Prostate gland (tissue), 2 donors: ENCODE measurements around a stretch of chr7.

GRCh38 chr7:23018443-23019197, 4.7 kb upstream of the HYCC1 start:
- PRO-cap = no peak
- RAMPAGE, long total RNA, 2 experiments = no peak in any of the 2 experiments

DNA sequence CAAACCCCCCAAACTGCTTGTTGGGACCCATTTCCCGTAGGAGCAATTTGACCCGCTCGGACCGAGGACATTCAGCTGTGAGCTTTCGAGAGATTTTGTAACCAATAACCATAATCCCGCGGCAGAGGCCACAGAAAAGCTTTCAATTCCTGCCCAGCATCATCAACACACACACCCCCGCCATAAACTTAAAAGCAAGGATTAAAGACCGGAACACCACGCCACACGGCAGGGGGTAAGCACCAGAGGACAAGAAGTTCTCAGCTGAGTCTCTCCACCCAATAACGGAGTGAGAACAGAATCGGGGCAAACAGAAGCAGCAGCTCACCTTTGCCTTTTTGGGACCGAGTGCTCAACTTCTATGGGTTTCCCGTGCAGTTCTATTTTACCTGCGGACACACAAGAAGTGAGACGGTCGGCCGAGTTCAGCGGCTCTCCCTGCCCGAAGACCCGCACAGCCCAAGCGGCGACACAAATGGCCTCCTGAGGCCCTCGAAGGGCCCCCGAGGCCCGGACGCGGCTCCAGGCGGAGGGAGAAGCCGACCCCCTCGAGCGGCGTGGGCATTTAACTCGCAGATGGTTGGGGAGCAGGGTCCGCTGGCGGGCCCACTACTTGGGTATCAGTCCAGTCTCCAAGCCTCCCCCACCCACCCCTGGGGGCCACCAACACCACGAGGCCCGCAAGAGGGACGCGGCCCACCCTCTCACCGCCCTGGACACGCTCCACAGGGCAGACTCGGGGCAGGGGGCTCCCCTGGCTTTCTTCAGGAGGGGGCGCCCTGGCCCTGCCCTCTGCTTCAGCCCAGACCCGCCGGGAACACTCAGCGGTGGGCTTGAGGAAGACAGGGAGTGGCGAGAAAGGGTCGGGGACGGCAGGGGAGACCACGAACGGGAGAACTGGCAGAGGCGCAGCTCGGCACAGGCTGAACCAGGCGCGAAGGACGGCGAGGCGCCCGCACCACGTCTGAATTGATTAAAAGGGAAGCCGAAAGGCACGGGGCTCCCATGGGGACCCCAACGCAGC, 1.8 kb downstream of the IGF2BP3 start:
- PRO-cap = no peak
- RAMPAGE, long total RNA, 2 experiments = no peak in any of the 2 experiments

DNA sequence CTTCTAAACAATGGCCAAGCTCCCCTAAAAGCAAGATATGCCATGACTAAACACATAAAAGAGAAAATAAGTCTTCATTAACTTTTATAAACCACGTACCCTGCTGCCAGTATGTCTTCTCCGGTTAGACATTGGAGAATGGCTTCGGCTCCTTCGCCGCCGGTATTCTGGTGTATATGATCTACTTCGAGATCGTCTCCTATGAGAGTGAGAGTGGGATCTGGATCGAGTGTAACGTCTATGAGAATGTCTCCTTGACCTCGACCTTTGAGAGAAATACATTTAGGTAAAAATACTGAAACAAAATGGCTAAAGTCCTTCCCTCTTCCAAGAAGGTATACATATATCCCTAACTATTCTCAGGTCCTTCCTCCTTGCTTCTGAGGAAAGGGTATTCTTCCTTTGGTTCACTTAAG, 15.5 kb downstream of the TRA2A start:
- PRO-cap = no peak
- RAMPAGE, long total RNA, 2 experiments = no peak in any of the 2 experiments

- PRO-cap = no peak
- RAMPAGE, long total RNA, 2 experiments = no peak in any of the 2 experiments
Measured at GRCh38 chr7:23522550-23523348, 9.0 kb downstream of the TRA2A start.

DNA sequence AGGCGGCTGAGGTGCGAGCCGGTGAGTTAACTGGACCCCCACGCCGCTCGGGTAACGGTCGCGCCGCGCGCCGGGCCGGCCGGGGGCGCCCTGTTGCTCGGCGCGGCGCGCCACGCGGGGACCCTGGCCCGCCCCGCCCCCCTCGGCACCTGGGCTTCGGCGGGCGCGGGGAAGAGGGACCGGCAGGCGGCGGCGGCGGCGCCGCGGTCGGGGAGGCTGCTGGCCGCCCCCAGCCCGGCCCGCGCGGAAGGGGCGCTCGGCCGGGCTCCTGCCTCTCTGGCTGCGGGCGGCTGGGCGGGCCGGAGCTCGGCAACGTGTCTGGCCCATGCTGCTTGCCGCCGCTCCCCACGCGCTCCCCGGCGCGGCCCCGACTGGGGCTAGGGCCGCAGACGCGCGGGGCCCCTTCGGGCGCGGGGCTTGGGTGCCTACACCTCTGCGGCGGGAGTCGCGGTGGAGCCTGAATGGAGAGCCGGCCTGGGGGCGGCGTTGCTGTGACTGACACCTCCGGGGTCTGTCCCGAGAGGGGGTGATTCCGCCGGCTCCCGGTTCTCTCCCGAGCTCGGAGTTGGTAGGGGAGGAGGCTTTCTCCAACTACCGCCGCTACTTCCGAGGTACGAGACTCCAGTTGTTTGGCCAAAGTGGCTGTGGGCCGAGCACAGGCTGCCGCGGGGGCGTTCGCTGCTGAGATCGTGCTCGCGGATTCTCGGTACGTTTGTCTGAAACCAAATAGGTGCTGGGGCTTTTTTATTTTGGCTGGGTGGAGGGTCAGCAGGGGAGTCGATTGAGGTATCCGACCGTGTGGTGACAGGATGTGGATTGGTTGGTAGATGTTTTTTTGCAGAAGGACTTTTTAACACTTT, 551 bp downstream of the PALS2 start:
- PRO-cap = unidirectional peak, minus-strand start at position 718 of the sequence
- RAMPAGE, long total RNA, 2 experiments = no peak in any of the 2 experiments

DNA sequence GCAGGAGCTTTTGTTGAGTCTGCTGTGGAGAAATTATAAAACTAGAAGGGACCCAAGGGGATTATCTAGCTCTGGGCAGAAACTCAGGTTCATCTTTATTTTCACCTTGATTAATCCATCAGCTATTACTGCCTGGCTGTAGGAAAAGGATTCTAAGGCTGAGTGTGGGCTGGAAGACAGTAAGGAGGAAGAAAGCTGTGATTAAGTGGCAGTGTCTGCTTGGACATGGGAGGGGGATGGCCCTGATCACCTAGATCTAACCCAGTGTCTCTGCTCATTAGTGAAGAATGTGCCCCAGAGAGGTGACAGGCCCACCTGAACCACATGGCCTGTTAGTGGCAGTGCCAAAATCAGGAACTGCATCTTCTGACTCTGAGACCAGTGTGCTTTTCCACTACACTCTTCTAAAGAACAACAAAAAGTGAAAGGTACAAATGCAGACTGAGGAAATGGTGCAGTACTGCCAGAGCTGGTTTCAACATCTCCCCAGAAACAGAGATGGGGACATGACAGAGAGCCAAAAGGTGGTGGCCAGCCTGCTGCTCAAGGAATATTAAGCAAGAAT, 30.3 kb downstream of the GSDME start:
- PRO-cap = no peak
- RAMPAGE, long total RNA, 2 experiments = no peak in any of the 2 experiments

DNA sequence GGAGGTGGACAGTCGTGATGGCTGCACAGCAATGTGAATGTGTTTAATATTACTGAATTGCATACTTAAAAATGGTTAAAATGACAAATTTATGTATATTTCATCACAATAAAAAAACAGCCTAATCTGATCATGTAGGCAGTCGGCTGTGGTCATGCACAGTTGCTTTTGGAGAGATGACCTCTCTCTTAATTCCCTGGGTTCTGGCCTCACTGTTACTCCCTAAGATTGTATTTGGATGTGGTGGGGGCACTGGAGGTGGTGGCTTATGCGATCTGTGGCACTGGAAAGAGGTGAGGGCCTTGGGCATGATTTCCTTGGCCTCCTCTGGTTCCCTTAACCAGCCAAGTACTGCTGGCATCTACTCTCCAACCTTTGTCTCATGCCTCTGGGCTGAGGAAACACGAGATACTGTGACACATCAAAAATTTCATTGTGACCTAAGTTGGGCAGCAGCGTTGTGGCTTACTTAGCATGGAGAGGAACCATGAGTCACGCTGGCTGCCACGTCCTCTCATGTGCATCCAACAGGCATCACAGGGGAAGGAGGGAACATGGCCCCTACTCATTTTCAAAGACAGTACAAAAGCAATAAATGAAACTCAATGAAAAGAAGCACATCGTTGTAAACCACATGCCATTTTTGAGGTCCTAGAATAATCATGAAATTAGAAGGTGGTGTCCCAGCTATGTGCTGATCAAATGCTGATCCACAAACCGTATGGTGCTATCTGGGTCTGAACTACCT, 29.6 kb upstream of the GSDME start:
- PRO-cap = no peak
- RAMPAGE, long total RNA, 2 experiments = no peak in any of the 2 experiments

DNA sequence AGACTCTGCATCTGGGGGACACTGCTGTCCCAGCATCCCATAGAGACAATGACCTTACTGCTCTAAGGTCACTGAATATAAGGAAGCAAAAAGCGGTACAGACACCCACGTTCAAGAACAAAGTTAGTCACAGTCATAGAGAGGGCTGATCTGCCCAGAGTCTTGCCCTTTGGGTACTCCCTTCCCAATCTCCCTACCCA, 76.3 kb upstream of the GSDME start:
- PRO-cap = no peak
- RAMPAGE, long total RNA, 2 experiments = no peak in any of the 2 experiments

GRCh38 chr7:24895986-24896780, 83.8 kb downstream of the OSBPL3 start:
- PRO-cap = no peak
- RAMPAGE, long total RNA, 2 experiments = no peak in any of the 2 experiments

- PRO-cap = no peak
- RAMPAGE, long total RNA, 2 experiments = no peak in any of the 2 experiments
Measured at GRCh38 chr7:24922525-24922975, 57.4 kb downstream of the OSBPL3 start.

DNA sequence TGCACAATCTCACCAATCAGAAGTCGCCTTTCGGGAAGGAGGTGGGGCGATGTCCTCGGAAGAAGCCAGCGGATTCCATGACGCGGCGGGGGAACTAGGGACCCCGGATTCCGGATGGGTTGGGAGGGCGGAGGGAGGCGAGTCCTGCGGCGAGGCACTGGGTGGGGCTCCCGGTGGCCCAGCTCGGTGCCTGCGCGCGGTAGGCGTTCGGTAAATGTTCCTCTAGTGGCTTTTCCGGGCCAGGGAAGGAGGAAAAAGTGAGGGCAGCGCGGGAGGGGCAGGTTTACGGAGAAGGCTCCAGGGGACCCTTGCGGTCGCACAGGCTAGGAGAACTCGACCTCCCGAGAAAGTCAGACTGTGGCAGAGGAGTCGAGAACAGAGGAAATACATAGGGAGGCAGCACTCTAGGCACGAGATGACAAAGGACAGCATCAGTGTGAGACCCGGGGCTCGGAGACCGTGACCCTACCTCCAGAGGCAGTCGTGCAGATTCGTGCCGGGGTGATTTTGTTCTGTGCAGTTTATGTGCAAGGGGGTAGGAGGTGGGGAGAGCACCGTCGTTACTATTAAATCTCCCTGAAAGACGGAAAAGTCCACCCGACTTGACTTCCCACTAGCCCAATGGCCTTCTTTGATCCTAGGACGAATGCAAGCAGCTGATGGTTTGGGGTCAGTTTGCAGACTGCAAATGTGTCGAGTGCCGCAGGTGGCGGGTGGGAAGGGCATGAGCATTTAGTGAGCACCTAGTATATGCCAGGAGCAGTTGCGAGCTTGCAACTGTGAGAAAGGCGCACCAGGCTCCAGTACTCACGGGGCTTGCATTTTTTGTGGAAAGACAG, 534 bp upstream of the OSBPL3 start:
- PRO-cap = bidirectional peak, plus-strand start at position 122 of the sequence, minus-strand start outside the sequence
- RAMPAGE, long total RNA, 2 experiments = no peak in any of the 2 experiments

GRCh38 chr7:25114959-25116026, 9.8 kb downstream of the CYCS start:
- PRO-cap = no peak
- RAMPAGE, long total RNA, 2 experiments = no peak in any of the 2 experiments

DNA sequence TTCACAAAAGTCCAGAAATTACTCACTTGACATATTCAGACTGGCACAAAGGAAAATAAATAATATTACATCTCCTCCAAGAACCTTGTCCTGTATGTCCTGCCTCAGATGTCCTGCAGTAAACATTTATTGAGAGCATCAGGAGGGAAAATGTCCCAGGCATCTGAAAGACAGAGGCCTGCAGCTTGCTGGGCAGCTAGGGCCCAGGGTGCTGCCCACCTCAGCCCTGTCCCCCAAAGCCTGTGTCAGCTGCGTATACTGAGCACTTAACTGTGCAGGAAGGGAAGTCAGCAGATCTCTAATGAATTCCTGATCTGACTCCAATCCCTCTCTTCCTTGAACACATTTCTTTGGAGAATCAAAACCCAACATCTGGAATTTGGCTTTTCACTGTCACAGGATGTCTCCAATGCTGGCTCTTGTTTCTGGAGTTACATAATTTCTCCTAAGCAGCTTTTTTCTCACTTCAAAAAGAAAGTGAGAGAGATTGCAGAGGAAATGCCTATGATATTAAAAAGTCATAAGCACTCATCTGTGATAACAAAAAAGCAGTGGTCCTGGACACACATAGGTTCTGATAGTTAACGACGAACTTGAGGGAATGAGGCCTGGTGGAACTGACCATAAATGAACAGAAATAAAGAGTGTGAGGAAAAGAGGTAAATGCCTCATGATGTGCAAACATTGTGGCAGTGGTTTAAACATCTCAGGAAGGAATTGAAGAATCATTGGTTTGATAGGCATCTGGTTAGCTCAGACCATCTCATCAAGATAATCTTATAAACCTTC, 364.6 kb upstream of the NFE2L3 start:
- PRO-cap = no peak
- RAMPAGE, long total RNA, 2 experiments = no peak in any of the 2 experiments

DNA sequence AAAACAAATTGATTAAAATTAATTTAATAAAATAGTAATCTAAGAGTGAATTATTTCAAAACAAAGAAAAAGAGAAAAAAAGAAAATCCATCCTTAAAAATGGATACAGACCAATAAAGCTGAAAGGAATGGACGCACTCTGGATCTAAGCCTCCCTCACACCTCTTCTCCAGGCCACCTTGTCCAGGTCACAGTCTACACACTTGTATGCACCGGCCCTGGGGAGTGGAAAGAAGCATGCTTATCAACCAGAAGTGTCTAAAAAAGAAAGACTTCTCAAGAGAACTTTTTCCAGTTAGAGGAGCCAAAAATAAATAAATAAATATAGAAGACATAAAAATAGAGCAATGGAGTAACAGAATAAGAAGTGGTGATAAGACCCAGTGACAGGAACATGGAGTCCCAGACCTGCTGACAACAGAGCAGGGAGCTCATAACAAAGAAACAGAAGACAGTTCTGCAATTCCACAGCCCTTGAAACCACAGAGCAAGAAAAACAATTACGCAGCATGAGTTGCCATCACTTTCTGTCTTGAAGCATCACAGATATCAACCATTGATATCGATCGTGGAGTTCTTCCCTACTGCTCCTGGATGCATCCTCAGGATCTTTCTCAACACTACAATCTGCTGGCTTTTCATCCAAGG, 311.7 kb upstream of the NFE2L3 start:
- PRO-cap = no peak
- RAMPAGE, long total RNA, 2 experiments = no peak in any of the 2 experiments

DNA sequence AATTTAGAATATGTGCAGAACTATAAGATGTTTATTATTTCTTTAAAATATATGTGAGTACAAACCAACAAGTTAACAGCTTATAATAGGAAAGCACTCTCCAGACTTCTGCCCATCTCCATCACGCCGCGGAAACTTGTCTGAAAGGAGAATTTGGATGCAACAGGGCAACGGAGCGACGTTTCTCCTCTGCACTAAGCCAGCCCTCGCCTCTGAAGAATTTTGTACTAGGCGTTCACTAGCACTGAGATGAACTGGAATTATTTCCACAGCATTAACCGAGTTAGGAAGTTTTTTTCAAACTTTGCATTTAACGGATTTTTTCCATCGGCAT, 296.0 kb upstream of the NFE2L3 start:
- PRO-cap = no peak
- RAMPAGE, long total RNA, 2 experiments = no peak in any of the 2 experiments

- PRO-cap = no peak
- RAMPAGE, long total RNA, 2 experiments = no peak in any of the 2 experiments
Measured at GRCh38 chr7:26182021-26183133, 18.2 kb downstream of the HNRNPA2B1 start.

GRCh38 chr7:26191809-26192321, 8.7 kb downstream of the HNRNPA2B1 start:
- PRO-cap = no peak
- RAMPAGE, long total RNA, 2 experiments = no peak in any of the 2 experiments

DNA sequence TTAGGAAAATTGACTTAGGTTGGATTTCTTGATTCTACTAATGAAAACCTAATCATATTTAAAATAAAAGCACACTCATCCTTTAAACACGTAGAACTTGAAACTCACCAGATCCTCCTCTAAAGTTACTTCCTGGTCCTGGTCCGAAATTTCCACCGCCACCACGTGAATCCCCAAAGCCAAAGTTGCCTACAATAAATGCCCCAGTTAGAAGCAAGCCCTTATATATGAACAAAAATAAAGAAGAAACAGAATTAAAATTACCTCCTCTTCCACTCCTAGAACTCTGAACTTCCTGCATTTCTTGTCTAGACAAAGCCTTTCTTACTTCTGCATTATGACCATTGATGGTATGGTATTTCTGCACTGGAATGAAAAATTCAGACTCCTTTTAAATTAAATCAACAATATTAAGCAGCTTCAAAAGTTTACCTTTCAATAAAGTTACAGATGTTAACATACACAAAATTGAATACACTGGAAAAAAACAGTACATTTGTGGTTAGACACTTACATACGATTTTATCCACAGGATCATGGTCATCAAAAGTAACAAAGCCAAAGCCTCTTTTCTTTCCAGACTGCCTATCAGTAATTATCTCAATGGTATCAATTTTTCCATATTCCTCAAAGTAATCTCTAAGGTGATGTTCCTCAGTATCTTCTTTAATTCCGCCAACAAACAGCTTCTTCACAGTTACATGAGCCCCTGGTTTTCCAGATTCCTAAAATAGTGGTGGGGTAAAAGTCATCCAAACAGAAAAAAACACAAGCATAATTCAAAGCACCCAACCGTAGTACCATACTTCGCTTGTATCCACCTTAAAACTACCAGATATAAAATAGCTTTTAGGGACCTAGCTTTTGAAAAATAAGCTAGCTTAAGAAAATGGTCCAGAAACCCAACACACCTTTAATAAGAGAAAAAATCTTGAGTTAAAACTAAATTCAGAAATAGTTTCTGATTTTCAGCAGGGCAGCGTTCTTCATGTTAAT, 4.0 kb downstream of the HNRNPA2B1 start:
- PRO-cap = no peak
- RAMPAGE, long total RNA, 2 experiments = no peak in any of the 2 experiments

DNA sequence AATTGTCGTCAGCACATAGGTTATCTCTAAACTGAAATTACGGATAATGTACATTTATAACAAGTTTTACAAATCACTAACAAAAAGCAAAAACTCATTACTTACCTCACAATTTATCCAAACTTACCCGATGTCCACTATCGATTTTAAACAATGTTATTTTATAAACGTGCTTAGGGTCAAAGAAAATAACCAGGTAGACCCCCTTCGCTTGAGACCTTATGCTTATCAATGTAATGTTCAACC, 1.5 kb downstream of the HNRNPA2B1 start:
- PRO-cap = no peak
- RAMPAGE, long total RNA, 2 experiments = no peak in any of the 2 experiments

DNA sequence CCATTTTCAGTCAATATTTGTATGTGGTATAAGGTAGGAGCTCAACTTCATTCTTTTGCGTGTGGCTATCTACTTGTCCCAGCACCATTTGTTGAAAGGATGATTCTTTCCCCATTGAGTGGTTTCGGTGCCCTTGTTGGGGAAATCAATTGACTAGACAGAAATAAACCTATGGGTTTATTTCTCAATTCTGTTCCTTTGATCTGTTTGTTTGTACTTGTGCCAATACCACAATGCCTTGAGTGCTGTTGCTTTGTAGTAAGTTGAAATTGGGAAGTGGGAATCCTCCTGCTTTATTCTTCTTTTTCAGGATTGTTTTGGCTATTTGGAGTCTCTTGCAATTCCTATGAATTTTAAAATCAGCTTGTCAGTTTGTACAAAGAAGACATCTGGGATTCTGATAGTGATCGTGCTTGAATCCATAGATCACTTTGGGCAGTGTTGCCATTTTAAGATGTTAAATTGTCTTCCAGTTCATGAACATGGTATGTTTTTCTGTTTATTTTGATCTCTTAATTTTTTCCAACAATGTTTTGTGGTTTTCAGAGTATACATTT, 41.1 kb downstream of the SNX10 start:
- PRO-cap = no peak
- RAMPAGE, long total RNA, 2 experiments = no peak in any of the 2 experiments